Jejunum (tissue), 1 donor: ENCODE measurements around the gene LRCH3.

DNA sequence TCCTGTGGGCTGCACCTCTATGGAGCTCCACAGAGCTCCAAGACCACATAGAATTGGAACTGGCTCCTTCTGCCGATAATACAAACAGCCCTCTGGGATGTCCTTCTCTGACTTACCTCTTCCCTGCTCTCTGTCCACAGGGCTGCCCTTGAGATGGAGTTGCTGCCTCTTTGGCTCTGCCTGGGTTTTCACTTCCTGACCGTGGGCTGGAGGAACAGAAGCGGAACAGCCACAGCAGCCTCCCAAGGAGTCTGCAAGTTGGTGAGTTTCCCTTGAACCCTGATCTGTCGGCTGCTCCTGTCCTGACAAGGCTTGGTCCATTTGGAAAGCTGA, 14.9 kb downstream of the NRROS start:
- PRO-cap: no peak

- PRO-cap: bidirectional peak, plus-strand start at chr3:196712036, minus-strand start at chr3:196711903
Measured at GRCh38 chr3:196711742-196712167, 295 bp downstream of the CEP19 start.

DNA sequence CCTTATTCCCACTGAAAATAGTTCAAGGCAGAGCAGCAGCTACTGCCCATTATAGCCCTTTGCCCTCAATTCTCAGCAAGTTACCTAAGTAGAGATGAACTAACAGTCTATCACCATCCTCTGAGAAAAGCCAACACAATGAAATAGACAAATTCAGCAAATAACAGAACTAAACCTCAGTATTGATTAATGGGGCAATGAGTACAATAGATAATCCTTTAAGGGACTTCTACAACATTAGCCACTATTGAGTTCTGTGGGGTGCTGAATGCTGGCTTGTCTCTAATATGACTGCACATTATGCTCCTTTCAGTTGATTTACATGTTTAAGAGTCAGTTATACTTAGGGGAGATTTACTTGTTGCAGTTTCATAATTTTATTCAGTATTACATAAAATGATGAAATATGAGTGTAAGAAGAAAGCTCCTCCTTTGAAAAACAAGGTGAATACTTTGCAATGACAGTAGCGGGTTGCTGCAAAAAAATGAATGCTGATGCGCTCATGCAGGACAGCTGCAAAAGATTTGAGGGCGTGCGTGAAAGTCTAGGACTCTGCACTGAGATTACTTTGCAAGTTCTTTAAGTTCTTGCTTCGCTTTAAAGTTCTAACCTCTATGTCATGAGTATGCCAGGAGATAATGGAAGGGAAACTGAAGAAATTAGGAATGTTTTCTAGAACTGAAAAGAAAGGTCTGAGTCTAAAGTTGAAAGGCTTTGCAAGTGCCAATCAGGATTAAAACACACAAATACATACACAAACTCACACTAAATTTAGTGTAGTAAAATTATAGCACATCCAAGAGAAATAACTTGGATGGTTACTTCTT, 22.6 kb downstream of the SENP5 start:
- PRO-cap: no peak

GRCh38 chr3:196962080-196962752, 6.4 kb downstream of the PIGZ start:
- PRO-cap: no peak

DNA sequence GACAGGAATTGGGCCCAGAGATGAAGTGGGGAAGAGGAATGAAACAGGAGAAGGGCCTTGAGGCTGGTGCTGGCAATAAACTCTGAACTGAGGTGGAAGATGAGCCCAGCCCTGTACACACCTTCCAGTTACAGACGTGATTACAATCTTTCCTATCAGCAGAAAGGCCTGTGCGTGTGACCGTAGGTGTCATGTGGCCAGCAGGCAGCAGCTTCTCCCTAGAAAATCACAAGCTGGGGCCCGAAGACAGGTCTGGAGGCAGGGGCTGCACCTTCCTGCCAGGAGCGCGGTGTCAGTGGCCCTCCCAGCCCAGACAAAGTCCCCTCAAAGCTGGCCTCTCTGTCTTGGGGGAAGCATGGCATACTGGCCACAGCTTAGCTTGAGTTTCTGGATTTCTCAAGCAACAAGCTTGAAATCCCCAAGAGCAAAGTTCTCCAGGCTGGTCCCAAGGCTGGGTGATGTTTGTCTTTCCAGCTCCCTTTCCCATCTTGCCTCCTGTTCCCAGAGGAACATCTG, 16.7 kb upstream of the PIGZ start:
- PRO-cap: no peak

DNA sequence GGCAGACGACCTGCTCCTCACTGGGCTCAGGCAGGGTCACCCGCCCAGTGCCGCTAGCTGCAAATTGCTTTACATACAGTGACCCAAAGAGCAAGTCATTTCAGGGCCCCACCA, 25.6 kb downstream of the MELTF start:
- PRO-cap: no peak

DNA sequence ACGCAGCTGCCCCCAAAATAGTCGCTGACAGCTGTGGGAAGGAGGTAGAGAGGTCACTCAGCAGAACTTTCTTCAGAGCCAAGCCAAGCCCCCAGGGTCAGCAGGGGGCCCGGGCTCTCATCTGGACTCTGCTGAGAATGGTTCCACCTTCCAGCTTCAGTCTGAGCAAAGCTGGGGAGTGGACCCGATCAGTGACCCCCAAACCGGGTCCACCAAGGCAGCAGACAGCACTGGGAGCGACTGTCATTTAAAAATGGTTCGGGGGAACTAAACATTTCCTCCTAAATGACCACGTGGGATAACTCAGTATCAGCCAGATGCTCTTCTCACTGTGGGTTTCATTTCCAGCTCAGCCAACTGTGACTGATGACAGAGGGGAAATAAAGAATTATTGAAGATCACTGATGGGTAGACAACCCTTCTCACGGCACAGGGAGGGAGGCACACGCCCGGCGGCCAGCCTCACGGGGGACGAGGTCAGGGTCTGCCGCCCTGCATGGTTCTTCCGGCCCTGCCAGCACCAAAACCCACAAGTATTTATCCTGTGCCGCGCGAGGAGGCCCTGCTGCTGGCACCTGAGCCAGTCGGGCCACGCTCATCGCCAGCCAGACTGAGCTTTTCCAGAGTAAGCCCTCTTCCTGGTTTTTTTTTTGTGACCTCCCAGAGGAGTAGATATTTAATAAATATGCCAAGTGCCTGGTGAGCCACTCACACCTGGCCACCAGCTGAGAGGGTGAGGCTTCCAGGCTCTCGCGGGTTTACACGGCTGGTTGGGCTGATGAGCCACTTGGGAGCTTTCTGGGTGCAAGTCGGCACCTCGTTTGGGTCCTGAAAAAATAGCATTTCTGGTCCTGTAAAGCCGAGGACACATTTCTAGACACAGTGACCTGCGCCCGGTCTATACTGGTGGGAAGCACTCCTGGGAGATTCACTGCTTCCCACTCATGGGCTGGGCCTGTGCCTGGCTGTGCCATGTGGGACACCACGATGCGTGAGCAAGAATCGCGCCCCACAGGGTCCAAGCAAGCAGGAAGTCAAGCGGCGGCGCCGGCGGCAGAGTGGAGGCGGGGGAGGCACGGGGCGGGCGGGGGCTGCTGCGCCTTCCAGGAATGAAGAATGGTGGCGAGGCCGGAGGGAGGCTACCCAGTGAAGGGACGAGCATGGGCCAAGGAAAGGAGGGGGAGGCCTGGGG, 6.1 kb downstream of the MELTF start:
- PRO-cap: no peak

- PRO-cap: no peak
Measured at GRCh38 chr3:197027335-197028006, 2.1 kb downstream of the MELTF start.

- PRO-cap: no peak
Measured at GRCh38 chr3:197142635-197142973, 113.0 kb upstream of the MELTF start.

GRCh38 chr3:197297033-197297397, 1.4 kb downstream of the DLG1 start:
- PRO-cap: unidirectional peak, plus-strand start at chr3:197297204

- PRO-cap: no peak
Measured at GRCh38 chr3:197309355-197310468, 11.3 kb upstream of the DLG1 start.

- PRO-cap: no peak
Measured at GRCh38 chr3:197494416-197494750, 61.4 kb downstream of the BDH1 start.

DNA sequence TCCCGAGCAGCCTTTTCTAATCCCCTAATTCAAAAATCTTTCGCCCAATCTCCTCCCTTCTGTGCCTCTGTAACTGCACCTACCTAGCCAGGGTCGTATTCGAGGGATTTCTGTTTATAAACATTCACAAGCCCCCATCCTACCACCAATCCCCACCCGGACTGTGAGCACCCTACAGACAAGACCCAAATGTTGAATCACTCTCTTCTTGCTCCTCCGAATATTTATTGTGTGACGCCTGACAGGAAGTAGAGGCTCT, 1.7 kb downstream of the BDH1 start:
- PRO-cap: no peak

GRCh38 chr3:197664457-197665203, 72.1 kb downstream of the RUBCN start:
- PRO-cap: unidirectional peak, plus-strand start at chr3:197664611

DNA sequence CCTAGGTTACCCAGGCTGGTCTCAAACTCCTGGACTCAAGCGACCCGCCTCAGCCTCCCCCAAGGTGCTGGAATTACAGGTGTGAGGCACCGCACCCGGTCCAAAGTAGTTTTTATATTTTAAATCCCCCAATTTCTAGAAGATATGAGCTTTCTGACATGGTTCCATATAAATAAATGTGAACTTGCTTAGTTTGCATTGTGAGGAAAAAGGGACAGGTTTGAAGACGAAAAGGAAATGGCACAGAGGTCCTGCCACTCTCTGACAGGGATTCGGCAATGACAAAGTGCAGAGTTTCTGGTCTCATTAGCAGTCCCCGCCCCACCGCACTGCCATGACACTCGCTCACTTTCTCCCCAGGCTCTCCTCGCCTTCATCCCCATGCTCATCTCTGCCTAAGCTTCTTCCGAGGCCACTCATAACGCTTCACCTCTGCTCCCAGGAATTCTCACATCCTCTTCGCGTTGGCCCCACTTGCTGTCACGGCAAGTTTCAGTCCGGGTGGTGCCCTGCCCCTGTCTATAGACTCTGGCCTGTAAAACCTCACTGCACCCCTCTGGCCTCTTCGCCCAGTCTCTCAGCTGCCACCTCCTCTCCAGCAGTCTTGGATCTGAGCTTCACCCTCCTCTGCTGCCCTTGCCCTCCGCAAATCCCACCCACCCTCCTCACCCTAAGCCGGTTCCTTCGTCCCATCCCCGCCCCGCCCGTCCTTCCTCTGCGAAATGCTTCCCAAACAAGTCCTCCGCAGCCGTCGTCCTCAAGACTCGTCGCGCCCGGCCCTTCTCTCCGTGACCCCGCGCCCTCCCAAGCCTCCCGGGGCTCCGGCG, 702 bp downstream of the RUBCN start:
- PRO-cap: bidirectional peak, plus-strand start at position 312 of the sequence, minus-strand start at position 277 of the sequence; bidirectional peak, plus-strand start at position 453 of the sequence, minus-strand start at position 484 of the sequence

DNA sequence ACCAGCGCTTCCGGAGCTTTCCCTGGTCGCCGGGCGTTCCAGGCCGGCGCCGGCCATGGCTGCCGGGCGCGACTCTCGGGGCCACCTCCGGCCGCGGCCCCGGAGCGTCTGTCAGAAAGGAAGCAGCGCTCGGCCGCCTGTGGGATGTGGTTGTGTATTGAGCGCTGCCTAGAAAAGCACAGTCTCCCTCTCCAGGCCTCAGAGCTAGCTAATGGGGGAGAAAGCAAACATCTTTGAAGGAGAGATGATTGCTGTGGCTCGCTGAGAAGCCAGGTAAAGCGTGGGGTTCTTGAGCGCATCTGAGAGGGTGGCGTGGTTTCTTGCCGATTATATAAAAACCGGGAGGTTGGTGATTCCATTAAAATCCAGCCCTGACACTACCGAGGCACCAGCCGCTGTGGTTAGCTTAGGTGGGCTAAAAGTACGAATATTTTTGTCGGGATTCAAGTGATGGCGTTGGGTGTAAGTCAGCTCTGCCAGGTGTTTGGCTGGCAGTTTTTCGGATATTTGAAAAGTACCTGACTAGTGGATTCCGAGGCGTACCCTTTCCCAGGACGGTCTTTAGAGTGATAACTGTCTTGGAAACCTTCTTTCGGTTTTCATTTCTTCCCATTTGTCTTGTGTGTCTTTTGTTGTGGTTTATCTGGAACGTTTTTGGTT, 997 bp downstream of the FYTTD1 start:
- PRO-cap: bidirectional peak, plus-strand start at position 201 of the sequence, minus-strand start at position 113 of the sequence; bidirectional peak, plus-strand start at position 361 of the sequence, minus-strand start at position 301 of the sequence

GRCh38 chr3:197791147-197791839, at the start of gene LRCH3:
LRCH3 (plus strand) TSS chr3:197791254.
- PRO-cap: bidirectional peak, plus-strand start at chr3:197791267, minus-strand start at chr3:197791225; bidirectional peak, plus-strand start at chr3:197791588, minus-strand start at chr3:197791484

- PRO-cap: no peak
Measured at GRCh38 chr3:197792306-197792547, 1.2 kb downstream of the LRCH3 start.

- PRO-cap: no peak
Measured at GRCh38 chr3:197809124-197809894, 18.3 kb downstream of the LRCH3 start.

GRCh38 chr3:197906583-197906974, 43.4 kb upstream of the RPL35A start:
- PRO-cap: no peak